Left lung (tissue), 1 donor: ENCODE measurements around a stretch of chr1.

- PRO-cap = no peak
Observed at GRCh38 chr1:228875676-228876215, 140.5 kb downstream of the RHOU start.

- PRO-cap = no peak
Observed at GRCh38 chr1:228948340-228948698, 213.0 kb downstream of the RHOU start.

DNA sequence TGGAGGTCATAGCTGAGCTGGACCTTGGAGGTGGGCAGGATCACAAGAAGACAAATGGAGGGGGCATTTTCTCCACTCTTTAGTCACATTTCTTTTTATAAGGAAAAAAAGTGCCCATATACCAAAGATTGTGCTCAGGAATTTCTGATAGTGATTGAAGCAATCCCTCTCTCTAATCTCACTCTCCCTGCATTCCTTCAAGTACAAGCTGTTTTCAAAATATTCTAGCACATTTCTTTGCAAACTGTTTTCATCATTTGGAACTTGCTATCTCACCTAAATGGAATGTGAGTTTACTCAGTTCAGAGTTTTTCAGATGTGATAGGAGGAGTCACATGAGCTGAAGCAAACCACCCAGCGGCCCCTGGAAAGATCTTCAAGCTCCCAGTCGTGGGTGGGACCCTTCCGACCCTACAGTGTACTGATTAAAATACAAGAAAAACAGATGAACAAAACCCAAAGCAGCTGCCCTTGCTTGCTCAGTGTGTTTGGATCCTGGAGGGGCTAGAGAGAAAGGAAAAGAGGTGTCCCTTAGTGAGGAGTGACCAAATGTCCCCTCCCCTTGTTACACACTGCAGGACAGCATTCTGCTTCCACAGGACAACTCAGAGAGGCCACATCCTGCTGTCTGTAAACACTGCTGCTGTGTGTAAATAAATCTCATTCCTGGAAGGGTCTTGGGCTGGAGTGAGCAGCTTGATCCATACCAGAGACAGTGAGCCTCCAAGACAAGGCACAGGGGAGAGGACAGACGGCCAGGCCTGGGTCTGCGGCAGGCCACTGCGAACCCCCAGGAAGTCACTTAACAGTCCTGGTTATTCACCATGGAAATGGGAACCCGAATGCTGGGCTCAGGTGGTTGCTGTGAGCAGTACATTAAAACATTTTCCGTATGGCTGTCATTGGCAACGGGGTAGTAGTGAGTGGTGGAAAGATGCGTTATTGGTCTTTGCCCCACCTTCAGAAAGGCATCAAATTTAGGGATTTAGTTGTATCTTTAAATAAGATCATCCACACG is 229.1 kb downstream of the RHOU start:
- PRO-cap = no peak

GRCh38 chr1:229019351-229020328 is 251.3 kb upstream of the RAB4A start:
- PRO-cap = unidirectional peak, minus-strand start at chr1:229020043

GRCh38 chr1:229164345-229164776 is 106.5 kb upstream of the RAB4A start:
- PRO-cap = no peak

GRCh38 chr1:229274766-229275528 is 4.0 kb downstream of the RAB4A start:
- PRO-cap = no peak

DNA sequence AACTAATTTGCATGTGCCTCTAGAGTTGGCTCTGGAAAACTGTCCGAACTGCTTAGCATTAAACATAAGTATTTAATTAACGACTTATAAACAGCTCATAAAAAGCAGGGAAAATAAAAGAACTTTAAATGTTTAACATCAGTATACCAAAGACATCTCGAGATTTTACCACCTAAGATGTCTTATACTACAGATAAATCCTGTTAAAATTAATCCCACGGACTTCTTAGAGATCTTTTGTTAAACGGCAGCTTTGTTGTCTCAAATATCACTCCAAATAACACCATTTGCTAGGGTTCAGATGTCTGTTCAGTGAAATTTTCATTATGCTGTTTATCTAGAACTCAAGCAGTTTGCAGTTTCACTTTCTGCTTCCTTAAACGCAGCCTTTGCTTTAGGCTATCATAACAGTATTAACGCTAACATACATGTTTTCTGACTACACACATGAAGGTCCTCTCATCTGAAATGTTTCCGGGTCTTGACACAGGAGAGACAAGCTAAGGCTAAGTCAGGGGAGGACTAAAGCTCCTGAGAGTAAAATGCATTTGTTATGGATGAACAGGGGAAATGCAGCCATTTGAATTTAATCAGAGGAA is 17.1 kb downstream of the CCSAP start:
- PRO-cap = no peak

- PRO-cap = no peak
Observed at GRCh38 chr1:229436215-229436730, 2.4 kb upstream of the ACTA1 start.

- PRO-cap = no peak
Observed at GRCh38 chr1:229581779-229582634, 23.5 kb upstream of the ABCB10 start.

DNA sequence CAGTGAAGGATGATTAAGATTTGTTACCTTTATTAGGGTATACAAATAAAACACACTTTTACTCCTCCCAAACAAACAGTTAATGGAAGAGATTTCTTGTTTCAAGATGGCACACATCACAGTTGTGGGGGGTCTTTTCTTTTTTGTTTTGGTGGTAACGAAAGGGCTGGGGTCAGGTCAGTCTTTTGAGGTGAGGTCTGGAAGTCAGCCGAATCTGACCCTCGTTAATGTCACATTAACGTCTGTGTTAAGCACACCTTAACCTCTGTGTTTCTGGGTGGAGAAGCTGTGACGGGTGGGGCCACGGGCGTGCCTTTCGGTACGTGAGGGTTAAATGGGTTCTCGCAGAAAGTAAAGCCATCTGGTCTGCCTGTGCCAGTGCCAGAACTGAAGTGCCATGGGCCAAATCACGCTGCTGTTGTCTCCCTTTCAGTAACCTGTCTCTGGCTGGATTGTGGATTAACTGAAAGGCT is 14.3 kb downstream of the URB2 start:
- PRO-cap = no peak

- PRO-cap = no peak
Observed at GRCh38 chr1:230073325-230074020, 6.4 kb downstream of the GALNT2 start.

- PRO-cap = no peak
Observed at GRCh38 chr1:230113161-230113814, 46.2 kb downstream of the GALNT2 start.

DNA sequence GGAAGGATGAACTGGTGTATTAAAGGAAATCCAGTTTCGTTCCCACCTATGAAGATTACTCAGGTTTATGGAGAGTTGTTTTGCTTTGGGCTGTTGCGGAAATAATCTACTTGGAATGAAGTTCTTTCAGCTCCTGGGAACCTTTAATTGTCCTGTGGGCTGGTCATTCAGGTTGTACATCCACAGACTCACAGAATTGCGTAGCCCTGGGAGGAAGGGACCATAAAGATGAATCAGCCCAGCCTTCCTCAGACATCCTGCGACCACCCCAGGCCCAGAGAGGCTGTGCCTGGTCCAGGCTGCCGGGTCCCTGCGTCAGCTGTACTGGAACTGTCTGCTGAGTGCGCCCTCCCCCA is 72.7 kb downstream of the GALNT2 start:
- PRO-cap = no peak

GRCh38 chr1:230140289-230140728 is 73.3 kb downstream of the GALNT2 start:
- PRO-cap = no peak

GRCh38 chr1:230185841-230186584 is 119.0 kb downstream of the GALNT2 start:
- PRO-cap = bidirectional peak, plus-strand start at chr1:230186330, minus-strand start at chr1:230186036

DNA sequence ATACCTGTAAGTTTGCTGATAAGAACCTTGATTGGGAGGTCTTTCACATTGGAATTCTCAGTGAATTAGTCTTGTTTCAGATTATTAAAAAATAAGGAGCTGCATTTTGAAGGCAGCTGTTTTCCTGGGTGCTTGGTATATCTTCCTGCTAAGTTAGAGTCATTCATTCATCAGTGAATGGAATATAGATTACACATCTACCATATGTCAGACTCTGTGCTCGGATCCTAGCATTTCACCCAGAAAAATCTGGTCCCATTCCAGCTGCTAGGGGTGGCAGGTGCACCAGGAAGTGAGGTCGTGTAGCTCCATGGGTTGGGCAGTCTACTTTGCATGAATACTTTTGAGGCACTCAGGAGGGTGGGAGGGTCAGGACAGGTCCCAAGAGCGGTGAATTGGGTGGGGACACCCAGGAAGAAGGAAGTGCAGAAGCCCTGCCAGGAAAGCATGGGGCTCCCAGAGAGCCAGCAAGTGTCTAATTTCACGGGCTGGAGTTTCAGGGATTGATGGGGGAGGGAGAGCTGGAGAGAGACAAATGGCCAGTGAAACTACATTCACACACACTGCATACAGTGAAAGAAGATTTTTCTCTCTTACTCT is 137.7 kb downstream of the GALNT2 start:
- PRO-cap = bidirectional peak, plus-strand start at position 393 of the sequence, minus-strand start at position 248 of the sequence

GRCh38 chr1:230713301-230713805 is 569 bp downstream of the AGT start:
- PRO-cap = no peak

- PRO-cap = no peak
Observed at GRCh38 chr1:230725142-230725558, 11.2 kb upstream of the AGT start.

GRCh38 chr1:230753172-230754376 is 6.4 kb downstream of the CAPN9 start:
- PRO-cap = no peak

DNA sequence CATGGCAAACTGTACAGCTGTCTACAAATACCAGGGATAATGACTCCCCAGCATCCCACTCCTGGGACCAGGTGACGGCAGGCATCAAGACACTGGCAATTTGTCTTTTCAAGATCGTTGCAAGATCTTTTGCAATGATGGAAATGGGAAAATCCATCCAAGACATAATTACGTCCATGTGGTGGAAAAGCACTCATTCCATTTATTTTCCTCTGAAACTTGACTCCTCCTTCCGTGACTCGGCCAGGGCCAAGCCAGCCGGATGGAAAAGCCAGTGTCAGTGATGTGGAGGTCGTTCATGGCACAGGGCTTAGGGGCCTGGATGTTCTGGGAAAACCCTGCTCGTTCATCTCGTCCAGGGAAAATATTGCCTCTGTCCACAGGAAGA is 46.3 kb downstream of the C1orf198 start:
- PRO-cap = no peak